Mesenchymal stem cell of adipose (primary cell): ENCODE data around the genes GSG1 and ATF7IP.

DNA sequence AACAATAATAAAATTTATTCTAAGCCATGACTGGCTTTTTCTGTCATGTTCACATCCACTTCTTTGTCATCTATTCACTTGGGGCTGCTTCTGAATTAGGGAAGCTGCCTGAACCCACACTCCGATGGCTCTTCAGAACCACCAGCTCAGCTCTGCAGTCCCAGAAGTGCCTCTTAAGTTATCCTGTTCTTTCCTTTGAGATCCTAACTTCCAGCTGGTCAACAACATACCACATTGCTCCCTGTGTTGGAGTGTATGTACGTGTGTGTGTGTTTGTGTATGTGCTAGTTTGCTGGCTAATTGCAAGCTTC, 1.1 kb downstream of the GSG1 start:
- CAGE, long polyA plus RNA, result no peak

GRCh38 chr12:13102731-13103386, 608 bp downstream of the GSG1 start:
- CAGE, long polyA plus RNA, result no peak

- CAGE, long polyA plus RNA, result no peak
Observed at GRCh38 chr12:13103413-13104063, at the start of gene GSG1. Gene GSG1 (minus strand): TSS chr12:13103667.

GRCh38 chr12:13124741-13125629, 21.5 kb upstream of the GSG1 start:
- CAGE, long polyA plus RNA, result no peak

DNA sequence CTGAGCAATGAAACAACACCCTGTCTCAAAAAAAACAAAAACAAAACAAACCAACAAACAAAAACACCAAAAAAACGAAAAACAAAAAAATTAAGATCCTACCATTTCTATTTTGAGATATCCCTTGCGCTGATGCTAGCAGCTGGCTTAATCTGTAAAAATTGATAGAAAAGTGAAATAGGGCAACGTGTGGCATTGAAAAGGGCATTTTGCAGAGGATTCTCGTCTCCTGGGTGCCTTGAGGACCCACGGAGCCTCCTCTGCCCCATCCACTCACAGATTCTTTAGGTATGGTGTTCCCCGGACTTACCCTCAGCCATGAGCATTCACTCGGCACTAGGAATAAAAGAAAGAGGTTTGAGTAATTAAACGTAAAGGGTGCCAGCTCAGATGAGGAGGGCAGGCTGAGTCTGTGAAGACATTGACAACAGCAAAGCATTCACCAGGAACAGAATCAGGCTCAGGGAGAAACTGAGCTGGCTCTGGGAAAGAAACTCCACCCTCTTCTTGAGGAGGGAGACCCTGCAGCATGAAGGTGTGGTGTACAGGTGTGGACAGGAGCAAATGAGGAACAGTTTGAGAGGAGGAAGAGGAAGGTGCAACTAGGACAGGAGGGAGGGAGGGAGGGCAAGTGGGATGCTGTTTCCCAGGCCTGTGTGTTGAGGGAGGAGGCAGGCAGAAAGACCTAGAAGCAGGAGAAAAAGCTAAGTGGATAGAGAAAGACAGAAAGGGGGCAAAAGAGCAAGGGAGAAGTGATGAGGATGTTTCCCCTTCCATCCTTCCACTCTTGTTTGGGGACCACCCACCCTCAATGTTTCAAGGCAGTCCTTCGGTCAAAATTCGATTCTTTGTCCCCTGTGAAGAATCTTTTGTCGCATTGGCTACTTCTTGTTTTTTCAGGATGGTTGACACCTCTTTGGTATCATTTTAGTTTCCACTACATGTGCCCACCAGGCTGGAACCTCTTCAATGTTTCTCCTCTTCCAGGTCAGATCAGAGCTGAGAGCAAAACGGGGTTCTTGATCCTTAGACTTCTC, 5.2 kb downstream of the EMP1 start:
- CAGE, long polyA plus RNA, result no peak

GRCh38 chr12:14256485-14257057, 108.9 kb upstream of the ATF7IP start:
- CAGE, long polyA plus RNA, result no peak

DNA sequence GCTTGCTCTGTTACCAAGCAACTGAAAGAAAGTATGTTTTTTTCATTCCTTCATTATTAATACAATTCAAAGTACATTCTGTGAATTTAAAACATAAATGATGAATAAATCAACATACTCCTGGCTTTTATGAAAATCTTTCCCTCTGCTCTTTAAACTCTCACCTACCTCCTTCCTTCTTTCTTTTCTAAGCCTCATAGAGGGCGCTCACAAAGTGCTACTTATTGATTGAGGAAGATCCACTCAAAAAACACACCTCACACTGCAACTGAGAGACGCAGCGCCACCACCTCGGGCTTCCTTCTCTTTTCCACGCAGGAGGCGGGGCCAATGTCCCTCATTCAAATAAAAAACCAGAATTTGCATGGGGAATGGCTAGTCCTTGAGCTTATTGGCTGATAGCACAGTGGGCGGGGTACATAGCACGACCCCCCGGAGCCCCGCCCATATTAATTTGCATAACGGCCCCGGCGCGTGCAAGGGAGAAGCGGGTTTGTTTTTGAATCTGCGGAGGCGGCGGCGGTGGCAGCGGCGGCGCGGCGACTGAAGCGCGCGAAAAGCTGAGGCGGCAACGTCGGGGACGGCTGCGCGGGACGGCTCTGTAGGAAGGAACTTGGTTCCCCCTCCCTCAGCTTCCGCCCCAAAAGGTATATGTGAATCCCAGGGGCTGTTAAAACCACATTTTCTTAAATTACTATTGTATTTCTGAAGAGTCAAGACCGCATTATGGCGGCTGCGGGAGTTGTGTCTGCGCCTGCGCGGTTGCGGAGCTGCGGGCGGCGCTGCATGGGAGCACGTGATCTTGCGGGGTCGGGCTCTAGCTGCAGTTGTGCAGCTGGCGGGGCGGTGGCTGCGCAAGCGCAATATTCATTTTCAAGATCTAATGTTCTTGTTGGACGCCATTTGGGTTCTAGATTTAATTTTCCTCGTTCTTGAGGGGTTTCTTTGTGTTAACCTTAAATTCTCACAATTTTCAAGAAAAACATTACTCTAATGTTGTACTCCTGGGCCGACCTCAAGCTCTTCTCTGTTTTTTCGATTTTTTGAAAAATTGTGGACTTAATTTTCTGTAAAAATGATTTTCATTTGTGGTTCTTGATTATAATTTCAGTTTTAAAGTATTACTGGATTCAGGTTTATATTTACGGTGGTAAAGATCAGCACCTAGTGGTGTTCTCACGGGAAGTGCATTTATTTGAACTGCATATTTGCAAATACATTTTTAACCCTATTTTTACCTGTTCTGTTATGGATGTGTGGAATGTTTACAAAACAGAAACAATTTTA, at the start of gene ATF7IP:
Gene ATF7IP (plus strand): TSS at position 502 of the 1,287 bp plus-strand sequence.
- CAGE, long polyA plus RNA, result no peak

DNA sequence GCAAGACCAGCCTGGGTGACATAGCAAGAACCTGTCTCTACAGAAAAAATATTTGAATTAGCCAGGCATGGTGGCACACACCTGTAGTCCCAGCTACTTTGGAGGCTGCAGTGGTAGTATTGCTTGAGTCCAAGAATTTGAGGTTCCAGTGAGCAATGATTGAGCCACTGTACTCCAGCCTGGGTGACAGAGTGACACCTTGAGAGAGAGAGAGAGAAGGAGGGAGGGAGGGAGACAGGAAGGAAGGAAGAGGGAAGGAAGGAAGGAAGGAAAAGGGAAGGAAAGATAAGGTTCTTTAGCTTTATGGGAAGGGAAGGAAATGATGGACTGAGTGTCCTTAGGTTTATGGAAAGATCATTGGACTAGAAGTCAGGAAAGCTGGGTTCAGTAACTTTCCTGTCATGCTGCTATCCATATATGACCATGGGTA, 69.4 kb downstream of the ATF7IP start:
- CAGE, long polyA plus RNA, result no peak

DNA sequence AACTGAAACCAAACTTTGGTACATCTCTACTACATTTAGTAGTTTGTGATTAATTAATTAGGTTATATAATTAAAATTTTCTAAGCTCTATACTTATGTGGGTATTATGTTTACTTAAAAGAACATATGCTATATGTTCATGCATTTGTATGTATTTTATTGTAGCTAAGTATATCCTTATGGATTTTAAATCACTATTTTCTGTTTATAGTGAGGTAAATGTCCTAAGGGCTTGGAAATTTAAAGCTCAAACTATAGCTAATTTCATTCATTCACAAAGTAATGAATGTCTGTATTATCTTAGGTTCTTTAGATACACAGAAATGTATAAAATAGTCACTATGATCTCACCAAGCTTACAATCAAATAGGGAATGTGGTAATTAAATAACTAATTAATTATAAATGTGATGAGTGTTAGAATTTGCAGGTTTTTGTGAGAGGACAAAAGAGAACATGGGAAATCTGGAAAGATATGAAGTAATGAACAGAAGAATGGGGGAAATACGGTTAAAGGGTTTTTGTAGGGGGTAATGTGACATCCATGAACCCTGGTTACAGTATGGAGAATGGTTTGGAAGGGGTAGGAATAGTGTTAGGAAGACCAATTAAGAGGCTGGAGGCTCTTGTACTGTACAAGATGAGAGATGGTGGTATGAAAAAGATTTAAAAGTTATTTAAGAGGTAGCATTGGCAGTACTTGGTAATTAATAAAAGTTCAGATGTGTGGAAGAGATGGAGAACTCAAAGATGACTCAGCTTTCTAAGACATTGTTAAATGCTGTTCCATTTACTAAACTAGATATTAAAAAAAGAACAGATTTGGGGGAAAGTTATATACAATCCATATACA, 97.9 kb downstream of the ATF7IP start:
- CAGE, long polyA plus RNA, result no peak

- CAGE, long polyA plus RNA, result no peak
Observed at GRCh38 chr12:14769276-14769904, 1.5 kb downstream of the H4C16 start.

- CAGE, long polyA plus RNA, result no peak
Observed at GRCh38 chr12:14773440-14774098, 636 bp upstream of the H2AJ start.

DNA sequence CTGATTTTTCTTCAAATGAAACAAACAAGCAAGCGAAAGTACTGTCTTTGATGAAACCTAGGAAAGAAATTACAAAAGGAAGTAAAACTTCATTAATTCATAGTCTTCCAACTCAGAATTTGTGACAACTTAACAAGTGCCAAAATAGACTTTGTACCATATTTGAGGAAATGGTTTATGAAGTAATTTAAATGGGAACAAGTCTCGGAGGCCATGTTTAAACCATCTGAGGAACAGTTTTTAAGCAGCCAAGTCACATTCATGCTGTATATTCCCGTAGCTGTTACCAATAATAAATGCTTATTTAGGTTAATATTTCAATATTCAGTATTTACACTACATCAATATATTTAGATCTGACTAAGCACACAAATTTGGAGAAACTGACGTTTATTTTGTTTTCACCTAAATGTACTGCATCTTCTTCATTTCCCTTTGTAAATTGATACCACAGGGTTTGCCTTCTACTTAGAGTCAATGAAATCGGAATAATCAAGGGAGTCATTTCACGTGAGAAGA, 838 bp upstream of the ARHGDIB start:
- CAGE, long polyA plus RNA, result no peak

GRCh38 chr12:15193624-15194407, 27.4 kb downstream of the RERG start:
- CAGE, long polyA plus RNA, result no peak

DNA sequence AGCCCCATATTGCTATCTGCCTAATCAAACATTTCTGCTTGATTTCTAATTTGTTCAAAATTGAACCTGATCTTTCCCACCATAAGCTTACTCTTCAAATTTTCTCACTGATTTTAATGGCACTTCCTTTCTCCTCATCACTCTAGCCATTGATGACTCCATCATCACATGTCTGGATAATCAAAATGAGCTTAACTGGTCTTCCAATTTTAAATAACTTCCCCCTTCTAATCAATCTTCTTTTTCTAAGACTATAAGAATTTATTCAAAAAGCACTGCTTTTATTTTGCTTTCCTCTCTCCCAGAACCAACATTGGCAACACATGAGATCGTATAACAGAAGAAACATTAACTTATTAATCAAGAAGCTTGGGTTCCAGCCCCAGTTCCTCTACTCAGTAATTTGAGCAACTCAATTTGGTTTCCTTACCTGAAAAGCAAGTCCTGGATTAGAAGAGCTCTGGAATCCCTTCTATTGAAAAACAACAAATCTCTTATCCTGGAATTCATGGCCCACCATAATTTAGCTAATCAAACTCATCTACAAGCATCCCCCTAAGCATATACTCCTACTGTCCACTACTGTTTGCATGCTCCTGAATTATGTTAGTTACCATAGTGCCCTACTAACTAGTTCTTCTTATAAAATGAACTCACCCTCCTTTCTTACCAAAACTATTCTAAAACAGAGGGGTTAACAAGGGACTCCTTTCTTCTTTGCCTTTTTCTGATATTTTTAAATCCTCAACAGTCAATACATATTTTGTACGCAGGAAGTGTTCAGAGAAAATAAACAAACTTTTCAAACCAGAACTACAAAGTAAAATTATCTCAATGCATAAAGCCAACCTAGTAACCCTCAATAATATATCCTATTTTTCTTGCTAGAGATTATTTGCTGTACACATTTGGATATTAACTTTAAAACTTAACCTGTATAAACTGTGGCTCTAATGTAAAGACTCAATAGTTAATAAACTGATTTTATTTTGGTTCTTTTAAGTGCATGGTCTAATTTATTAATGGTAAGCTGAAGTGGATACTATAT, 42.6 kb downstream of the EPS8 start:
- CAGE, long polyA plus RNA, result no peak

GRCh38 chr12:15788149-15788666, 980 bp downstream of the EPS8 start:
- CAGE, long polyA plus RNA, result no peak

DNA sequence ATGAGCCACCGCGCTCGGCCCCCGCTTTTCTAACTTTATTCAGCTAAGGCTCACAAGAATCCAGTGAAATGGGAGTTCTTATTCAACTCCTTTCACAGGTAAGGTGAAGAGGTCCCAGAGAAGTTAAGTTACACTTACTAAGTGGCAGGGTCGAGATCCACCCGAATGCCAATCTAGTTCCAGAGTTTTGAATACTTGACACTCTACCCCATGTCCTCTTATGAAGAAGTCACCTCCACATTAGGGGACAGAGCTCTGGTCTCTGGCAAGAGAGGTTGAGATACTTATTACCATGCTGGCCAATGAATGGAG, 2.5 kb downstream of the MGST1 start:
- CAGE, long polyA plus RNA, result no peak

DNA sequence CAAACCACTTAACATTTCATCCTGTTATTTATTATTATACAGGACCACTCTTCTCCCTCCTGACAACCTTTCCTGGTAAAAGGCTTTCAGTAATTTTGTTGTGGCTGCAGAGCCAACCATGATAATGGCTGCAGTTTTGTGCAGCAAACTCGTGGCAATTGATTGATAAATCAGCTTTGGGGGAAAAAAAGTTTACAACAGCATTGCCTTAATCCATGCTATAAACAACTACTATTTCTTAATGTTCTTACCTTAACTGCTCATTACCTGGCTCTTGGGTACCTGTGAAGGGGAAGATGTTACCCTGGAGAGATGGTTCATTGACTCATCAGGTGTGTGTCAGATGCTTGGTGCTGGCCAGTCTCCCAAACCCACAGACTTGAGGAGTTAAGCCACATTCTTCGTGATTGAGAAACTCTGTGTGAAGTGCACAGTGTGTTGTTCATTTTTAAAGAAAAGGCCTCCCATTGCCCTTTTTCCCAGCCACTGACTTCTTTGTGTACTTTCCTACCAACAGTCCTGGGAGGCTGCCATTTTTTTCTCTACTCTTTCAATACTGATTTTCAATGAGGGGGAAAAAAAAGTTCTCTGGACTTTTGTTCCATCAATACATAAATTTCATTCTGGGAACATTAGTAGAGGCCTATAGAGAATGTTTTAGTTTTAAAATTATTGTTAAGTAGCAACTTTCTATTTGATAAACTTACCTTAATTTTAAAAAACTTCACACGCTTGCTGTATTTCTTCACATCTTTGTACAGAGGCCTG, 3.2 kb downstream of the MGST1 start:
- CAGE, long polyA plus RNA, result no peak

DNA sequence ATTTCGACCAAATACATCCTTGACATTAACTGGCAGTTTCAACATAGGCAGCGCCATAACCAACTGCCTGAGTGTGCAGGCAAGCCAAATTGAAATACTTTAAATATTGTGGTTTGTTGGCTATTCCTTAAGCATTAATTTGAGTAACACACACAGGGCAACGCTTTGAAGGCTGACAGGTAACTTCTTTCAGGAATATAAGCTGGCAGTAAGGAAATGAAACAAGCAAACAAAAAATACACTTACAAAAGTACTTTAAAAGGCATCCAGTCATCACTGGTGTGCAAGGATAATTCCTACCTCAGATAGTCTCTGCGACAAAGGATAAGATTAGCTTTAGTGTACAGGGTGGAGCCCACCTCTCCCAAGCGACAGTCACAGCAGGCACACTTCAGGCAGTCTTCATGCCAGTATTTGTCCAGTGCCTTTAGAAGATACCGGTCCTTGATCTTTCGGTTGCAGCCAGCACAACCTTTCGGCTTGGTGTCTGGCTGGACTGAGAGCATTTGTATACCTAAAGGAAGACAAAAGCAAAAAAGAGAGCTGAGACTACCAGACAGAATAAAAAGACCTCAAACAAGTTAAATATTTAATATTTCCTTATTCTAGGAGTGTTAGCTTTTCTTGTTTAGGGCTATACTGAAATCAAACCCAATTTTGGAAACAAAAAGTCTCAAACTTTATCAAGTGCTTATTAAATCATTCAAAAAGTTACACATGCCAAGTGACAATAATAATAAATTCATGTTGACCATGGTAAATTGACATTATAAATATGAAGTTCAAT, 5.4 kb downstream of the LMO3 start:
- CAGE, long polyA plus RNA, result no peak

- CAGE, long polyA plus RNA, result no peak
Observed at GRCh38 chr12:17409772-17410040, 680.3 kb downstream of the RERGL start.

DNA sequence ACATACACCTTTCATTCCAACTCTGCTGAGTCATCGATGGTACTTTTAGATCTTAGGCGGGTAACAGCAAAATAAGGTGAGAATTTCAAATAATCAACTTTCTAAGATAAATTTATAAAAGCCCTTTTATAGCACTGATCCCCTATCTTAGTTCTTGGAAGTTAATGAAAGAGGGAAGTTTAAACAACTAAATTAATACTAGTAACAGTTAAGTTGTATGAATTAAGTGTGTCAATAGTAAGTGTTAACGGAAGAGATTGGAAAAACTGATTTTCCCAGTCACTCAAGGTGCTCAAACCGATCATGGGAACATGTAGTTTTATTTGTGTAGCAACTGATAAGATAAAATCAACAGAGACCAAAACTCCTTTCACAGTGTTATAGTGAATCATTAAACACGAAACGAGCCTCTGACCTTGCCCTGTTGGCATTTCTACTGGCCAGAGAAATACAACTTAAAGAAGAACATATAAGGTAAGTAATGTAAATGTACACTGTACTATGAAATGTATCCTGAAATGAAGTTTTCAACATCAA, 18.7 kb upstream of the PIK3C2G start:
- CAGE, long polyA plus RNA, result no peak